Testis (tissue), 5 donors: ENCODE results near the gene TMEM184C.

DNA sequence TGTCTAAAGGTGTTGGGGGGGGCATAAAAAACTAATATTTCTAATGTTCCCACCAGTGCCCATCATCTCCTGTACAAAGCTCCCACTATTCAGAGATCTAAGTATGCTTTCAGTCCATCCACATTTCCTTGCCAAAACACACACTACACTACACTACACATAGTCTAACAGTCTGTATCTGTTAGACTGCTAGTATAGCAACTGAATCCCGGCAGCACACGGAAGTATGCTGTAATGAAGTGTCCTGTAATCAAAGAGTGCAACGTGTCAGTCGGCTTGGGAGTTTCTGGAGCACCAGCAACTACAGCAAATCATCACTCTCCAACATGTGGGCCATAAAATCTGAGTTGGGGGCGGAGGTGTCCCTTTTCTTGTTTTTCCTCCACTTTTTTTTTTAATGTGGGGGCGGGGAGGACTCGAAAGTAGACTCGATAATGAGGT is 897 bp downstream of the SLC10A7 start:
- PRO-cap, 3 experiments: no peak in any of the 3 experiments
- RAMPAGE, long total RNA, 2 experiments: no peak in any of the 2 experiments
- RRBS: no CpG with 5 or more reads among the region's 8 CpGs

GRCh38 chr4:147409069-147409369 is 71.9 kb upstream of the EDNRA start:
- PRO-cap, 3 experiments: peak in 2 of 3 experiments; most common minus-strand start chr4:147409265 (in 2)
- RAMPAGE, long total RNA, 2 experiments: no peak in any of the 2 experiments

- PRO-cap, 3 experiments: peak in 3 of 3 experiments; most common minus-strand start chr4:147492882 (in 3)
- RAMPAGE, long total RNA, 2 experiments: no peak in any of the 2 experiments
- RRBS: no CpG with 5 or more reads among the region's 7 CpGs
Observed at GRCh38 chr4:147492681-147493163, 11.8 kb downstream of the EDNRA start.

DNA sequence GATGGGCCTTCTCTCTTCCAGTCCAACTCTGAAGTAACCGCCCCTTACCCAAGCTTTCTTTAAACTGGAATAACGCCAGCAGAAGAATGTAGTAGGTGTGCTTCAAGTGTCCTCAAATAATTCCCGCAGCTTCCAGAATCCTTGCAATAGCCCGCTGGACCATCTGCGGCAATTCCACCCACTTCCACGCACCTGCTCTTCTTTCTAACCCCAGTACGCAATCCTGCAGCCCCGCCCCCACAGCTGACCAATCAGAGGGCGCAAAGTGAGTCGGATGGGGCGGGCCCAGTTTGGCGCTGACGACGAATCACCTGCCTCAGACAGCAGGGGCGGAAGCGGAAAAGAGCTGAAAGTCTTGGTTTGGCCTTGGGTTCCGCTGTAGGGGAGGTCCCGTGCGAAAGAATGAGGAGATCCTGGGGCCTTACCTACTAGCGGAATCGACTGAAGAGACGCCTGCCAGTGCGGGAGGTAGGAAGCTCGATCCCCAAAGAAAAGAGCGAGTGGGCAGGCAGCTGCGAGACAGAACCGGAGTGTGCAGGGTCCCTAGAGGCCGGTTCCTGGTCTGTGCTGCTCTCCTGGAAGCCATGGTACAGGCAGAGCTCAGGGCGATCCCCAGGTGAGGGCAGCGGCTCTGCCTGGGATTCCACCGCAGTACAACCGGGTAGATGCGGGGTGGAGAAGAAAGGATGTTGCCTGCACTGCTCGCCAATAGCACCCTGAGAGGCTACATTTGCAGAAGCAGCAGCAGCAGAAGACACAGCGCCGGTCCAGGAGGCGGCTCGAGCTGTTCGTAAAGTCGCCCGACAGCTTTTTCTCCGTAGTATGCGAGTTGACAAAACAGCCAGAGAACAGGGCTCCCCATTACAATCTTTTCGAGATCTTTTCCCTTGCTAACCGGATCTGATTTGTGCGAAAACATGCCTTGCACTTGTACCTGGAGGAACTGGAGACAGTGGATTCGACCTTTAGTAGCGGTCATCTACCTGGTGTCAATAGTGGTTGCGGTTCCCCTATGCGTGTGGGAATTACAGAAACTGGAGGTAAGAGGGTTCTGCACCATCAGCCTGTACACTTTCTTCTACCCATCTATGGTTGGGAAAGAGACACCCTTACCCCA is at the start of gene TMEM184C:
Gene TMEM184C (plus strand): TSS at position 358 of the 1,117 bp plus-strand sequence.
- PRO-cap, 3 experiments: peak in 3 of 3 experiments; most common plus-strand start position 379 of the sequence (in 3); most common minus-strand start position 188 of the sequence (in 2)
- RAMPAGE, long total RNA, 2 experiments: start-site peak on the plus strand in 2 of 2 experiments, centred at positions 375 to 380 of the sequence, 655 to 713 reads per replicate; start-site peak on the minus strand in 2 of 2 experiments, centred at positions 198 to 201 of the sequence, 26 to 47 reads per replicate
- RRBS: 2% methylated on average over 7 of the region's 50 CpGs

- PRO-cap, 3 experiments: no peak in any of the 3 experiments
- RAMPAGE, long total RNA, 2 experiments: no peak in any of the 2 experiments
- RRBS: no CpG with 5 or more reads among the region's 12 CpGs
Observed at GRCh38 chr4:147684425-147684925, 512 bp upstream of the PRMT9 start.

GRCh38 chr4:147732598-147733536 is 979 bp downstream of the ARHGAP10 start:
- PRO-cap, 3 experiments: peak in 3 of 3 experiments; most common plus-strand start chr4:147733078 (in 3); most common minus-strand start chr4:147732674 (in 3)
- RAMPAGE, long total RNA, 2 experiments: start-site peak on the minus strand in 1 of 2 experiments, at chr4:147732669-147732771 at its widest, 6 reads per replicate
- RRBS: 2% methylated on average over 8 of the region's 36 CpGs

DNA sequence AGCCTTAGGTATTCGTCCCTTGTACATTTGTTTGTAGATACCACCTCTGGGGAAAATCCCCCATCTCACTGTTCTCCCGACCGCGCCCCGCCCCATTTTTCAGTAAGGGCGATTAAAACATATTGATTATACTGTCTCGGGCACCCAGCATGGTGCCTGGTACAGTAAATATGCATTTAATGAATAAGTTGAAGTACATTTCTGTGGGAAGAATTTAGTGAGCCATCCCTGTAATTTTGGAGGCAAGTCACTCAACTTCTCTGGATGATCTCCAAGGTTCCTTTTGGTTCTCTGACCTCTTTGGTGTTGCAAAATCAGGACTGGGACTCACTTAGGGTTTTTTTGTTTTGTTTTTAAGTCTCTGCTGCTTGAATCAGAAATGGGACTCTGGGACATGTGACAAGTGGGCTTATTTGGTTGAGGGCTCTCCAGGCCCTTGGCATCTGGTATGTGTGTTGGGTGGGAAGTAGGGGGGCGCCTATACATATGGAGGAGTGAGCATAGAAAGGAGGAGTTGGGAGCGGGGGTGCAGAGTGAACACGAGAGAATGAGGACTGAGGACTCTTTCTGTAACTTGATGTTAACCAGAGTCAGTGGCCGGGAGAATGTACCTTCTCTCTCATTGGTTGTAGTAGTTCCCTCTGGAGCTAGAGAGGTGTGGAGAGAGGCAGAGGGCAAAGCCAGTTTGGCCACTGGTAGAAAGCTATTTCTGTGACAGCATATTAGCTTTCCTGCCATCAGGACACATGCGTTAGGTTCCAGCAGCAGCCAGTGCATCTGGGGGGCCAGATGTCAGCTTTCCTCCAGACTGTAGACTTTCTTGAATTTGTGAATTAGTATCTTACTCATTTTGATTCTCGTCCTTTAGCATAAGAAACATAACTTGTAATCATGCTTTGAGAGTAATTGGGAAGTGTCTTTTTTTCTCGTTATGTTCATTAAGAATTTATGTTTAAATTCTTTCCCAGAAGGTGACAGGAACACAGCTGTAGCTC is 1.9 kb downstream of the ARHGAP10 start:
- PRO-cap, 3 experiments: peak in 3 of 3 experiments; most common plus-strand start position 510 of the sequence (in 2); most common minus-strand start position 556 of the sequence (in 2)
- RAMPAGE, long total RNA, 2 experiments: no peak in any of the 2 experiments
- RRBS: no CpG with 5 or more reads among the region's 14 CpGs

GRCh38 chr4:147776893-147777093 is 44.9 kb downstream of the ARHGAP10 start:
- PRO-cap, 3 experiments: no peak in any of the 3 experiments
- RAMPAGE, long total RNA, 2 experiments: no peak in any of the 2 experiments
- RRBS: no CpG with 5 or more reads among the region's 4 CpGs

- PRO-cap, 3 experiments: no peak in any of the 3 experiments
- RAMPAGE, long total RNA, 2 experiments: no peak in any of the 2 experiments
- RRBS: no CpG with 5 or more reads among the region's 8 CpGs
Observed at GRCh38 chr4:147793687-147794204, 61.9 kb downstream of the ARHGAP10 start.

- PRO-cap, 3 experiments: no peak in any of the 3 experiments
- RAMPAGE, long total RNA, 2 experiments: no peak in any of the 2 experiments
- RRBS: no CpG with 5 or more reads among the region's 2 CpGs
Observed at GRCh38 chr4:147909002-147909622, 177.2 kb downstream of the ARHGAP10 start.

DNA sequence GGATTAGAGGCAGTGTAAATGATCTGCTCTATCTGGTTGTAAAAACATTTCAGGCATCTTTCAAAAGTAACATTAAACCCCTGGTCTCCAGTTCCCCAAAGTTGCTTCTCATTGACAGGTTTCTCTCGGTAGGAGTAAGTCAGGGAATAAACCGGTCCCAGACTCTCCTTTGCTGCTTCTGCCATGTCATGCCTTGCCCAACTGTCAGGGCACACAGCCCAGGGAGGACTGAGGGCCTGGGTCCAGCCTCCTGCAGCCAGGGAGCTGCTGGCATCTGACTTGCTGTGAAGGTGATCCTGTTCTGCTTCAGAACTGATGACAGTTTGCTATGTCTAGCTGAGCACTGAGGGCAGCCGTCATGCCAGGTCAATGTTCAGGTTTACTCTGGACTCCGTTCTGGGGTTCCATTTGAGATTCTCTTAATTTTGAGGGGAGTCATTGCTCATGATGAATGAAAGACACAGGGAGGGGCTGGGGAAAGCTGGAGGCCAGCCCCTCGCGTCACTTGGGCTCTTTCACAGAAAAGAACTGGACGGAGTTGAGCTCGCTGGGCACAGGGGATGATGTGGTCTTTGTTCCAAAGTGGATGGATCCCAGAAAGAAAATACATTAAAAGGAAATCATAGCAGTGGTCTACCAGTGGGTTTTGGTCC is 312.4 kb downstream of the ARHGAP10 start:
- PRO-cap, 3 experiments: no peak in any of the 3 experiments
- RAMPAGE, long total RNA, 2 experiments: no peak in any of the 2 experiments
- RRBS: no CpG with 5 or more reads among the region's 8 CpGs

DNA sequence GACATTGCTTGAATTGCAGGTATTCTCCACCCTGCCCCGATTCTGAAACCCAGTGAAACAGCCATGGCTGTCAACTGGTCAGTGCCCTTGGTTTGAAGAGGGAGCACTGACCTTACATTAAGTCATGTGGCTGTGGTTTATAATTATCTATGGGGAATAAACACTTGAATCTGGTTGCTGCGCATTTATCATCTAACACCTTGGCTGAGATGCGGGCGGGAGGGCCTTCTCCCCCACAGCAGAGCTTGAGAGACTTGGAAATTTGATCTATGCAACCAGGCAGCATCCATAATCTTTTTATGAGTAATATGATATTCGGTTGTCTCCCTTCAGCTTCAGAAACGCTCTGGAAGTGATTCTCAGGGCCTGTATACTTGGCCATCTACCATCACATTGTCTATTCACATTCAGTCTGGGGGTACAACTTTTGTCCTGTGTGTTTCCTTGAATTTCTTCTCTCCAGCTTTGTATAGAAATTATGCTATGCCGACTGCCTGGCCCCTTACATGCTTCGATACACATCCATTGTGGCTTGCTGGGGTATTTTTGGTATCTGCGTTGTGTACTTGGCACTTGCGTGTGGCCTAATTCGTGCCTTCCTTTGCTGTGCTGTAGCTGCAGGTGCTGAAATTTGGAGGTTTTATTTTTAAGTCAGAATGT is 321.5 kb downstream of the ARHGAP10 start:
- PRO-cap, 3 experiments: no peak in any of the 3 experiments
- RAMPAGE, long total RNA, 2 experiments: no peak in any of the 2 experiments
- RRBS: no CpG with 5 or more reads among the region's 11 CpGs

- PRO-cap, 3 experiments: no peak in any of the 3 experiments
- RAMPAGE, long total RNA, 2 experiments: no peak in any of the 2 experiments
- RRBS: no CpG with 5 or more reads among the region's 5 CpGs
Observed at GRCh38 chr4:148782191-148782650, 340.0 kb upstream of the NR3C2 start.

DNA sequence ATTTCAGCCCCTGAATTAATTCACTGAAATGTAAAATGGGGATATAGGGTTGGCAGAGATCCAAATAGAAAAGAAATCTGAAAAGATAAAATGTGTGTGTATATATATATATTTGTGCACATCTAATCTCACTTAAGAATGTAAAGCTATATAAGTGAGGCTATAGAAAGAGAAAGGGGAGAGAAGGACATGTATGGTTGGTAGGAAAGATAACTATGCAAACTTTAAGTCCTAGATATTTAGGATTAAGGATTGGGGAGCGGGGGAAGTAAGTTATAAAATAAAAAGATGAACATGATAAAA is 608.0 kb upstream of the NR3C2 start:
- PRO-cap, 3 experiments: no peak in any of the 3 experiments
- RAMPAGE, long total RNA, 2 experiments: no peak in any of the 2 experiments
- RRBS: no CpG with 5 or more reads among the region's 1 CpG

DNA sequence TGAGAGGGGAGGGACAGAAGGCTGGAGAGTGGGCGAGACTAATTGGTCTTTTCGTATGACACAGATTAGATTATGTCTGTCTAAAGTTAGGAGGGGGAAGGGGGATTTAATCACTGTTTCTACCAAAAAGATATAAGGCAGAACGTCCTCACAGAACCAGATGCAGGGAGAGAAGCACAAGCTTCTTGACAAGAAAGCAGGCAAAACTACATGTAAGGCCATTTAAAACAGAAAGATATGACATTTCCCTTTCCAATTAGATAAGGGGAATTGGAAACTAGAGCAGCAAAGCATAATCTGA is 535.7 kb downstream of the IQCM start:
- PRO-cap, 3 experiments: no peak in any of the 3 experiments
- RAMPAGE, long total RNA, 2 experiments: no peak in any of the 2 experiments
- RRBS: no CpG with 5 or more reads among the region's 3 CpGs

GRCh38 chr4:150391091-150391441 is 190.9 kb upstream of the MAB21L2 start:
- PRO-cap, 3 experiments: no peak in any of the 3 experiments
- RAMPAGE, long total RNA, 2 experiments: no peak in any of the 2 experiments
- RRBS: no CpG with 5 or more reads among the region's 2 CpGs

DNA sequence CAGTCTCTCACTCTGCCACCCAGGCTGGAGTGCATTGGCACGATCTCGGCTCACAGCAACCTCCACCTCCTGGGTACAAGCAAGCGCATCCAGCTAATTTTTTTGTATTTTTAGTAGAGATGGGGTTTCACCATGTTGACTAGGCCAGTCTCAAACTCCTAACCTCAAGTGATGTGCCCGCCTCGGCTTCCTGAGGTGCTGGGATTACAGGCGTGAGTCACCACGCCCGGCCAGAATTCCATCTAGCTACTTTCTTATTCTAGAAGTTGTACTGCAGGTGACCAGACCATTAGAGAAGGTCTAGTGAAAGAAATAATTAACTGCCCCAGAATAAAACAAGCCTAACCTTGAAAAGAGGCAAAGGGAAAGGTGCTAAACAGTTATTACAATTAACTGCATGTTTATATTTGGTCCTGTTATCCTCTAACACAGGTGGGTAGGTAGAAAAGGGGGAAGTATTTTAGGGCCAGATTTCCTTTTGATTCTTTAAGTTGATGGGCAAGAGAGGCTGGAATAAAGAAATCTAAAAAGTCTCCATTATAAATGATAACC is 2.2 kb downstream of the LRBA start:
- PRO-cap, 3 experiments: no peak in any of the 3 experiments
- RAMPAGE, long total RNA, 2 experiments: no peak in any of the 2 experiments
- RRBS: no CpG with 5 or more reads among the region's 8 CpGs

DNA sequence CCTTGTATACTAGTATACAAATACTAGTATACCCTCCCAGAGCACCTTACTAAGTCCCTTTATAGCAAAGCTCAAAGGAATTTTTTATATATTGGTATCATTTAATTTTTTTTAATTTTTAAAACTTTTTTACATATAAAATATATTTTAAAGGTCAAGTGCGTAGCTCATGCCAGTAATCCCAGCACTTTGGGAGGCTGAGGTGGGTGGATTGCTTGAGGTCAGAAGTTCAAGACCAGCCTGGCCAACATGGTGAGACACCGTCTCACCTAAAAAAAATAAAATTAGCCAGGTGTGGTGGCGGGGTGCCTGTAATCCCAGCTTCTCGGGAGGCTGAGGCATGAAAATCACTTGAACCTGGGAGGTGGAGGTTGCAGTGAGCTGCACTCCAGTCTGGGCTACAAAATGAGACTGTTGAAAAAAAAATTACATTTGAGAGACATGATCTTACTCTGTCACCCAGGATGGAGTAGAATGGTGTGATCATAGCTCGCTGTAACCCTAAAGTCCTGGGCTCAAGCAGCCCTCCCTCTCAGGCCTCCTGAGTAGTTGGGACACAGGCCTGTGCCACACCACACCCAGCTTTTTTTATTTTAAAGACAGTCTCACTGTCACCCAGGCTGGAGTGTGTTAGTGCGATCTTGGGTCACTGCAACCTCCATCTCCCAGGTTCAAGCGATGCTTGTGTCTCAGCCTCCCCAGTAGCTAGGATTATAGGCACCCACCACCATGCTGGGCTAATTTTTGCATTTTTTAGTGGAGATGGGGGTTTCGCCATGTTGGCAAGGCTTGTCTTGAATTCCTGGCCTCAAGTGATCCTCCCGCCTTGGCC is 5.9 kb downstream of the RPS3A start:
- PRO-cap, 3 experiments: no peak in any of the 3 experiments
- RAMPAGE, long total RNA, 2 experiments: no peak in any of the 2 experiments
- RRBS: no CpG with 5 or more reads among the region's 9 CpGs

- PRO-cap, 3 experiments: no peak in any of the 3 experiments
- RAMPAGE, long total RNA, 2 experiments: no peak in any of the 2 experiments
- RRBS: no CpG with 5 or more reads among the region's 11 CpGs
Observed at GRCh38 chr4:151117490-151117892, 18.1 kb downstream of the RPS3A start.

DNA sequence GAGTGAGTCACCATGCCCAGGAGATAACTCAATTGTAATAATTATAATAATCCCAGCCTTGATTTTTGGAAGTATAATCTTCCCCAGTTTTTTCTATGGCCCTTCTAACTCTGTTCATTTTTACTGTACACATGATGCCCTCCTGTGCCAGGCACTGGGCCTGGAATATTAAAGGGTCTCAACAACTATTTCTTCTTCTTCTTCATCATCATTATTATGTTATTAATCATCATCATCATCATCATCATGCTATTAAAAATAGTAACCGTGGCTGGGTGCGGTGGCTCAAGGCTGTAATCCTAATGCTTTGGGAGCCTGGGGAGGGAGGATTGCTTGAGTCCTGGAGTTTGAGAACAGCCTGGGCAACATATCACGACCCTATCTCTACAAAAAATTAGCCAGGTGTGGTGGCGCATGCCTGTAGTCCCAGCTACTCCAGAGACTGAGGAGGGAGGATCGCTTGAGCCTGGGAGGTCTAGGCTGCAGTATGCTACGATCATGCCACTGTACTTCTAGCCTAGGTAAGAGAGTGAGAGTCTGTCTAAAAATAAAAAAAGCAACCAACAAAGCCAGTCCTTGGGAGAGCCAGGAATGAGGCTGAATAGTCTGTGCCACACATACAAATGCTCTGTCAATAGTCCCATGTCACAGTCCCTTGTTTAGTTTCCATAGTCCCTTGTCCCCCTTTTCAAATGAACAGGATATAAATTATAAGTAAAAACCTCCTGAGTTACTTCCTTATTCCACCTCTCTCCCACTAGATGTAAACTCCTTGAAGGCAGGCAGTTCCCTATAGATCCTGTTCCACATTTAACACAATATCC is 19.4 kb upstream of the PRSS48 start:
- PRO-cap, 3 experiments: no peak in any of the 3 experiments
- RAMPAGE, long total RNA, 2 experiments: no peak in any of the 2 experiments
- RRBS: no CpG with 5 or more reads among the region's 6 CpGs